Heart right ventricle (tissue), 2 donors: Measurements from ENCODE around the genes HSPA14 and STAM.

- PRO-cap, 2 experiments: no peak in any of the 2 experiments
Measured at GRCh38 chr10:14056809-14057221, 273.9 kb downstream of the FRMD4A start.

GRCh38 chr10:14185415-14186032, 145.2 kb downstream of the FRMD4A start:
- PRO-cap, 2 experiments: no peak in any of the 2 experiments

DNA sequence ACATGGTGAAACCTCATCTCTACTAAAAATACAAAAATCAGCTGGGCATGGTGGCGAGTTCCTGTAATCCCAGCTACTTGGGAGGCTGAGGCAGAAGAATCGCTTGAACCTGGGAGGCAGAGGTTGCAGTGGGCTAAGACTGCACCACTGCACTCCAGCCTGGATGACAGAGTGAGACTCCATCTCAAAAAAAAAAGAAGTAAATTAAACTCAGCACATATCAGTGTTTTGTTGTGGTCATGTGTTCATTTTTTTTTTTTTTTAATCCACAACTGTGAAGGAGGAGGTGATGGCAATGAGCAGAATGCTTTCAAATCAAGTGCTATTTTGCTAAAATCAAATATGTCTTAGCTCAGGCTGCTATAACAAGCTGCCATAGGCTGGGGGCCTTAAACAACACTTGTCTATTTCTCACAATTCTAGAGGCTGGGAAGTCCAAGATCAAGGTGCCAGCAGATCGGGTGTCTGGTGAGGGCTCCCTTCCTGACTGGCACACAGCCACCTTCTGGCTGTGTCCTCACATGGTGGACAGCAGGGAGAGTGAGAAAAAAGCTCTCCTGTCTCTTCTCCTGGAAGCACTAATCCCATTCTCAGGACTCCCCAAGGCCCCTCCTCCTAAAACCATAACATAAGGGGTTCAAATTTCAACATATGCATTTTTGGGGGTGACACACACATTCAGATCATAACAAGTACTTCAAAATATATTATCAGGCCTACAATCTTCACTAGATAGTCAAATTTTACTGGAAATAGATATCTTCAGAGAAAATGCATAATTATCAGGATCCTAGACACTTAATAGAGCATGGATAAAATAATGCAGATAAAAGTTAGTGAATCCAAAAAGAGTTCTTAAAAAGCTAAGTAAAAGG, 203.8 kb downstream of the FAM107B start:
- PRO-cap, 2 experiments: no peak in any of the 2 experiments

DNA sequence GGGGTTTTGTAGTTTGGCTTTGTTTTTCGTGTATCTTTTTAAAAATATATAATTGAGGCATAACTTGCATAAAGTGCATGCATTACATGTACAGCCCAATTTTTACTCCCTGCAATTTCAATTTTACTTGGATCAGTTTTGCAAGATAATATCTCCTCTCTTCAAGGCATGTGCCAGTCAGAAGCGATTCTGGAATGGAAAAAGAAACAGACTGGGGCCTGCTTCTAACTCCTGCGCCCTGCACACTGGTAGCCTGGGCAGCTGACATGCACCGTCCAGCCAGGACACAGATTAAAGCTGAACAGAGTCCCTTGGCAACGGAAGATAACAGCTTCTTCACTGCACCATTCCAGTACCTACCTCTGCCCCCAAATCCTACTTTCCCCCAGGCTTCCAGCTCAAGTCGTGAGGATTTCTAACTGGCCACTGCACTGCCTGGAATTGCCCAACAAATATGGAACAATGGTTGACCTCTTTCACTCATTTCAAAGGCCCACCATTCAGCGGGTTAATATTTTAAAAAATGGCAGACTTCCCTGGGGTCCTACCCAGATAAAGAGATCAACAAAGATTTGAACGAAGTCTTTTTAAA, 182.1 kb downstream of the FAM107B start:
- PRO-cap, 2 experiments: no peak in any of the 2 experiments

DNA sequence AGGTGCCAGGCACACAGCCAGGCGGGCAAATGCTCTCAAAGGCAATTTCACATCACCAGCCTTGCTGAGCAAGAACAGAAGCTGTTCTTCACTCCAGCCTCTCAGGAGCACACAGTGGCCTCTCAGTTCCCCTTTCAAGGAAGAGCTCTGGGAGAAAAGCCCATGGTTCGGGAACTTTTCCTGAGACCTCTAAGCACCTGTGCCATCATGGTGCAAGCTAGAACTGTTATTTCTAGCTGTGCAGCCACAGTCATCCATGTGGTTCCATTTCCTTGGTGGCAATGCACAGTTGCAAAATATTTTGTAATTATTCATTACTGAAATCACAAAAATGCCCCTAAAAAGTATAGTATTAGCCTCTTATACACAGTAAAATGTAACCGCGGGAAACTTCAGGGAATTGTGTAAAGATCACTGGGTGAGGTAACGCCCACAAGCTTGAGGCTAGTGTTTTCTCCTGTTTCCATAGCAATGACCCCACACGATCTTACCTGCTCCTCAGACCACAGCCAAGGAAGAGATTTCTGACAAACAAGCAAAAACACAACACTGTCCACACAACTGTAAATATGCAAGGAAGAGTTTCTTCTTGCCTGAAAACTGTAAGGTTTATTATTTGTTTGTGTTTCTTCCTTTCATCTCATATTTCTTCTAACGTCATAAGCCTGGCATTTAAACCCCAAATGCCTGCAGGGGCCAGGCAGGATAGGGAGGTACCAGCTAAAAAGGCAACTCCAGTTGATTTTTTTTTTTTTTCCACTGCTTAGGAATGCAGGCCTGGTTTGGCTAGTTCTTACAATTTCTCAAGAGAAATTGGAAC, 121.1 kb downstream of the FAM107B start:
- PRO-cap, 2 experiments: no peak in any of the 2 experiments

DNA sequence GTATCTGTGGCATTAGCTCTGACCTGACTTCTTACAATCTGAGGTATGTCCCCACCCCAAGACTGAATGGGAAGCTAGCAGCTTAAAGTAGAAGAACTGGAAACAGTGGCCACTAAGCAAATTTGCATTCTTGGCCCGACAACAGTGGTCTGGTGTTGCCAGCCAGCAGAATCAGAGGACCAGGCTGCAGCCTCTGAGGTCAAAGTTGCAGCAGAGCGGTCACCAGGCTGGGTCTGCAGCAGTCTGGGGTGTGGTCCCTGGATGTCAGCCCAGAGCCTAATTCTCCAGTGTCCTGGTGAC, 26.3 kb downstream of the FAM107B start:
- PRO-cap, 2 experiments: no peak in any of the 2 experiments

DNA sequence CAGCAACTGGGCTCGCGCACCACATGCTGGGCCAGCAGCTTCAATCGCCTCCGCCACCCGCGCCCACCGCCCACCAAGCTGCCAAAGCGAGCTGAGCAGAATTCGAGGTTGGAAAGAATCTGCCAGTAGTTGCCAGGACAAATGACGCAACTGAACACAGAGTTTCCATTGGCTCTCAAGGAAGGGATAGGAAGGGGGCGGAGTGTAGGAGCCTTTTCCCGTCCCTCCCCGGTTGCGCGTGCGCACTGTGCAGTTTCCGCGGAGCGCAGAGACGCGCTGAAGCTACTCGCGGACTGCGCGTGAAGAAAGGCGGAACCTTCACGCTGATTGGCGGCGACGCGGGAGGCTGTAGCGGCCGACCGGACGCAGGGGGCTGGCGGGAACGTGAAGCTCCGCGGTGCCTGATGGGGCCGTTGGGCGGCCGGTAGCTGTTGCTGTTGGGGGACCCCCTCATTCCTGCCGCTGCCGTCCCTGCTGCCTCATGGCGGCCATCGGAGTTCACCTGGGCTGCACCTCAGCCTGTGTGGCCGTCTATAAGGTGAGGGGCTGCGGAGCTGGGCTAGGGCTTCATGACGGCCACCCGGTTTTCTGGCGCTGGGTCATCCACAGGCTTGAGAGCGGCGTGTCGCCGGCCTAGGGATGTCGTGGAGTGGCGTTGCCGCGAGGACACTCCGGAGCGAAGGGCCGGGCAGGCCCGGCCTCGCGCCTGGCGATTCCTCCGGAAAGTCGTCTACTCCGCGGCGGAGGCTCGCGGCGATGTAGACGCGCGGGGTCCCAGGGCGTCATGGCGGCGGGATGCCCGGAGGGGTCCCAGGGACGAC, at the start of gene HSPA14:
HSPA14 (plus strand) TSS at position 385 of the 821 bp plus-strand sequence.
- PRO-cap, 2 experiments: peak in 2 of 2 experiments; most common plus-strand start position 395 of the sequence (in 2); most common minus-strand start position 80 of the sequence (in 2)

DNA sequence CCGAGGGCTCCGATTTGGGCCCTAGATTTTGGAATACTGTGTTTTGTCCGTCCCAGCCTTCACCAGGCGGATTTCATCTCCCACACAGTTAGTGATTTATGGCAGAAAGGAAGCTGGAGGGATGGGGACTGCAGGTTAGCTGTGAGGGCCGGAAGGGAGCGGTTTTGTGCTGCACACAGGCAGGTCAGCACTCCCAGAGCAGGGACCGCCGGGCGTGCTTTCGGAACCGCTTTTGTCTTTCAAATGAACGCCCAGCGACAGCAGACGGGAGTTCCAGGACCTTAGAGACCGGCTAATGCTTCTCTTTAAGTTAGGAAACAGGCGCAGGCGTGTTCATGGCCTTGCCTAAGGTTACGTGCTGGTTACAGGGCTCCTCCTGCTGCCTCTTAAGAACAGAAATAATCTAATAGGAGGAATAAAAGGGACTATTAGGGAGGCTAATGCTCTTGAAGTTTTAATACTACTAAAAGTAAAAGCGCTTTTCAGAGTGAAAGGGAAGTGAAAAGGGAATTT, 698 bp downstream of the MEIG1 start:
- PRO-cap, 2 experiments: peak in 2 of 2 experiments; most common plus-strand start position 190 of the sequence (in 2); most common minus-strand start position 245 of the sequence (in 2)

GRCh38 chr10:15084467-15085225, 3.9 kb downstream of the ACBD7 start:
- PRO-cap, 2 experiments: peak in 2 of 2 experiments; most common plus-strand start chr10:15084536 (in 1); most common minus-strand start chr10:15084580 (in 2)

- PRO-cap, 2 experiments: no peak in any of the 2 experiments
Measured at GRCh38 chr10:15374146-15374746, 3.2 kb upstream of the FAM171A1 start.

GRCh38 chr10:15439151-15440123, 68.3 kb upstream of the FAM171A1 start:
- PRO-cap, 2 experiments: peak in 2 of 2 experiments; most common plus-strand start chr10:15439743 (in 2); most common minus-strand start chr10:15439671 (in 1)

- PRO-cap, 2 experiments: no peak in any of the 2 experiments
Measured at GRCh38 chr10:16996563-16997077, 133.0 kb downstream of the CUBN start.

DNA sequence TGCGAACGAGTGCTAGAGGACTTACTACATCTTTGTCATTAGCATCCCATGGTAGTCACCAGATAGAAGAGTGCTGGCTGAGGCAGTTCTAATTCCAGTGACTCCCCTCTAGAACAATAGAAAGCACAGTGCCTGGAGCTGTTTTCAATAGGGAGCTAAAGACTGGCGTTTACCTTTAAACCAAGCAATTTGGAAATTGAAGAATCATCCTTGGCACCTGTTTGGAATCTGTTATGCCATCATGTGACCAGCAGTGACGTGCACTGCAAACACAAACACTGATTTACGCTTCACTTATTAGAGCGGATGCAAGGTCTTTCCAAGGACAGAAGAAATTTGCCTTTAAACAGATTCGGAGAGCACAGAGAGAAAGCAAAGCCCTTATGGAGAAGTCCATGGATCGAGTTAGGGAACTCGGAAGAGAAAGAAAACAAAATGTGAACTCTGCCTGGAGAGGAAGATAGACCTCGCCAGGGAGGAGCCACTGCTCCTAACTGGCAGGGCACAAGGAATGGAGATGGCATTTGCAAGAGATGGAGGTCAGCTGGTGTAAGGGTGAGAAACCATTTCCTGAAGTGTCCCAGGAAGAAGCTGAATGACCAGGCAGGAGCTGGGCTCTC, 97.9 kb downstream of the CUBN start:
- PRO-cap, 2 experiments: no peak in any of the 2 experiments

- PRO-cap, 2 experiments: peak in 1 of 2 experiments; most common plus-strand start chr10:17074686 (in 1)
Measured at GRCh38 chr10:17074496-17074797, 55.2 kb downstream of the CUBN start.

- PRO-cap, 2 experiments: no peak in any of the 2 experiments
Measured at GRCh38 chr10:17226622-17227921, 969 bp upstream of the VIM start.

GRCh38 chr10:17237081-17237872, 9.2 kb downstream of the VIM start:
- PRO-cap, 2 experiments: no peak in any of the 2 experiments

- PRO-cap, 2 experiments: no peak in any of the 2 experiments
Measured at GRCh38 chr10:17388141-17388779, 66.1 kb downstream of the ST8SIA6 start.

DNA sequence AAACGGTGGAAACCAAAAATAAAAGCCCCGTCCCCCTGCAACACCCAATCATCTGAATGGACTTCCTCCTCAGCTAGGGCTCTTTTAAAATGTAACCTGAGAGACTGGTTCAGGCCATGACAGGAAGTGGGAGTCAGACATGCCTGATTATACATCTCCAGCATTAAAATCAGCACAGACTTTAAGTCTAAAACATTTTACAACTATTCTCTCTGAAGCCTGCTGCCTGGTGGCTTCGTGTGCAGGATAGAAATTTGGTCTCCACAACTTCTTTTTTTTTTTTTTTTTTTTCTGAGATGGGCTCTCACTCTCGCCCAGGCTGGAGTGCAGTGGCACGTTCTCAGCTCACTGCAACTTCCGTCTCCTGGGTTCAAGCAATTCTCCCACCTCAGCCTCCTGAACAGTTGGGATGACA, 30.3 kb downstream of the HACD1 start:
- PRO-cap, 2 experiments: peak in 1 of 2 experiments; most common minus-strand start position 58 of the sequence (in 1)

GRCh38 chr10:17644095-17645221, at the start of gene STAM:
STAM (plus strand) TSS chr10:17644151.
- PRO-cap, 2 experiments: peak in 2 of 2 experiments; most common plus-strand start chr10:17644182 (in 1)

GRCh38 chr10:17752908-17753411, 959 bp downstream of the TMEM236 start:
- PRO-cap, 2 experiments: no peak in any of the 2 experiments